Gastroesophageal sphincter (tissue), 4 donors: ENCODE measurements around the gene NEDD9.

DNA sequence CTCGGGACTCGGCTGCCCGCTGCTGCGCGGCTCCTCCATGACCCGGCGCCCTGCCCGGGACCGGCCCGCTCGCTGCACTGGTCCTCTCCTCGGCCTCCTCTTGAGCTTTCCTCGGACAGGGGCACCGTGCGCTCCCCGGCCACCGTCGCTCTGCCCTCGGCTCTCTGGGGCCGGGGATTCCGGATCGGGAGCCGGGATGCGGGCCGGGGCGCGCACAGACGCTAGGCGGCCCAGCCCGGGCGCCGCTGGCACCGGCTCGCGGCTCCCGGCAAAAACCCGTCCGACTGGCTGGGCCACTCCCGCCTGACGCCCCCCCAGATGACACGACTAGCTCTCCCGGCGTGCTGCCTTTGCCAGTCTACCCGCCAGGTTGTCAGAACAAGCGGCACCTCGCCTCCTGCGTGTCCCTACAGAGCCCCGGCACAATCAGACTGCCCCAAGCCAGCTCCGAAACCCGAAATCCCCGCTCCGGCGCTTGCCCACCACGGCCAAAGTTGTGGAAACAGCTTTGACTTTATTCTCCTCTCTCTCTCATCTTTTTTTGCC is 2.1 kb downstream of the TFAP2A start:
- PRO-cap: bidirectional peak, plus-strand start at position 356 of the sequence, minus-strand start at position 152 of the sequence
- RAMPAGE, long total RNA, 4 experiments: no peak in any of the 4 experiments

GRCh38 chr6:10416763-10417556 is 2.1 kb upstream of the TFAP2A start:
- PRO-cap: no peak
- RAMPAGE, long total RNA, 4 experiments: no peak in any of the 4 experiments

GRCh38 chr6:10434545-10435216 is 19.8 kb upstream of the TFAP2A start:
- PRO-cap: no peak
- RAMPAGE, long total RNA, 4 experiments: no peak in any of the 4 experiments

- PRO-cap: unidirectional peak, plus-strand start at chr6:10559730
- RAMPAGE, long total RNA, 4 experiments: no peak in any of the 4 experiments
Measured at GRCh38 chr6:10559166-10560064, 38.3 kb downstream of the GCNT2 start.

DNA sequence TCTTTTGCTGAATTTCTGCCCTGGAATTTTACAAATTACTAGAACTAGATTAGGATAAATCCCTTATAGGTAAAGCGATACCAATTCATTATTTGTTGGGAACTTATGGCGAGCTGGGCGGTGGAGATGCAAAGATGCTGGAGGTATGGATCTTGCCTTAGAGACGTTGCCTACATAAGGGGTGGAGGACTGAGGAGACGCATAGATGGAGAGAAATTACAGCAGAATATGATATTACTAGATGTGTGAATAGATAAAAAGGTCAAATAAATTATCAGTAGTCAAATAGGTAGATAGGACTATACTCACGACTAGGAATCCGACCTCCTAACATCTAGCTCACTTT is 607 bp downstream of the PAK1IP1 start:
- PRO-cap: no peak
- RAMPAGE, long total RNA, 4 experiments: no peak in any of the 4 experiments

GRCh38 chr6:11196211-11197343 is 35.9 kb downstream of the NEDD9 start:
- PRO-cap: no peak
- RAMPAGE, long total RNA, 4 experiments: no peak in any of the 4 experiments

DNA sequence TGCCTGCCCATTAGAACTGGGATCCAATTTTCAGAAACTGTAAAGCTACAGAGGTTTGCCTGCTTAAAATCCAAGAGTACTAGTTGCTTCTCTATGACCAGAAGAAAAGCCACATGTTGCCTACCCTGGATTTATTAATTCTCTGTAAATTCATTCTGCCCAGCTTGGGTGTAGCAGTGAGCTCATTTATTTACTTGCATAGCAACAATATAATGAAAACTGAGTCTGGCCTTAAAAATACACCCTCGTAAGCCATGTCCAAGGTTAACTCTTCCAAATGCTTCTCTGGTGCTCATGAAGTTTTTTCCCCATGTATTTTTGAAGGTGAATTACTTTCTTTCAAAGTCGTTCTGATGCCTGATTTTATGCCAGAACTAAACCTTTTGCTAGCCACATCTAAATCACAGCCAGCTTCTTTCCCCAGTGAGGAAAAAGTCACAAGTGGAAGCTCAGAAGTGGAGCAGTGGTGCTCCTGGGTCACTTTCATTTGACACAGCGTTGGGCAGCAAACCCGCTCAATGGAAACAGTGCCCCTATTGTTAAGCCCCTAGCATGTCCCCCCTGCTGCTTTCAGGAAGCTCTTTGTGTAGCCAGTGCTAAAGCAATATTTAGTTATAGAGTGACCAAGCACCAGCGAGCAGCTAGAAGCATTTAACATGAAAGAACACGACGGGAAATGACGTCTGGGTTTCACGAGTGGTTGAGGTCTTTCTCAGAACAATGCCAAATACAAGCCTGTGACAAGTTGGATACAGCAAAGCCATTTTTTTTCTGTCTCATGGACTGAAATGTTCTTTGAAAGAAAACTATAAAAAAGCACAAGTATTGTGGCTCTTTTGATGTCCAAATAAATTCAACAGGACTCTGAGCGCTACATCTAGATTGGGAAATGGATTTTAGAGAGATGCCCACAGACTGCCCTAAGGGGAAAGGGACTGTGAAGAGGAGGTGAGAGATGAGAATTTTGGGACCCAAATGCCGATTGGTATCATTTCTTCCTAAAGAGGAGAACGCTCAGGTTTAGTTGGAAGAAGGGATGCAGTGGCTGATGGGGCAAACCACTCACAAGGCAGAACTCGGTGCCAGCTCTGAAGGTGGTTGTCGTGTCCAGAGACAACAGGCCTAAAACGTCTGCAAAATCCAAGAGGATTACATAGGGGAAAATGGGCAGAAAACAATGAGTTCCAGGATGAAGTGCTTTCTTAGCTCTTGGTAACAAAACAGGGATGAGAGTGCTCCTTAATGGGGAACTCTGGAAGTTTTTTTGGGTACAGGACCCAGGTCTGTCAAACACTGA is 29.5 kb downstream of the NEDD9 start:
- PRO-cap: unidirectional peak, plus-strand start at position 611 of the sequence
- RAMPAGE, long total RNA, 4 experiments: no peak in any of the 4 experiments

DNA sequence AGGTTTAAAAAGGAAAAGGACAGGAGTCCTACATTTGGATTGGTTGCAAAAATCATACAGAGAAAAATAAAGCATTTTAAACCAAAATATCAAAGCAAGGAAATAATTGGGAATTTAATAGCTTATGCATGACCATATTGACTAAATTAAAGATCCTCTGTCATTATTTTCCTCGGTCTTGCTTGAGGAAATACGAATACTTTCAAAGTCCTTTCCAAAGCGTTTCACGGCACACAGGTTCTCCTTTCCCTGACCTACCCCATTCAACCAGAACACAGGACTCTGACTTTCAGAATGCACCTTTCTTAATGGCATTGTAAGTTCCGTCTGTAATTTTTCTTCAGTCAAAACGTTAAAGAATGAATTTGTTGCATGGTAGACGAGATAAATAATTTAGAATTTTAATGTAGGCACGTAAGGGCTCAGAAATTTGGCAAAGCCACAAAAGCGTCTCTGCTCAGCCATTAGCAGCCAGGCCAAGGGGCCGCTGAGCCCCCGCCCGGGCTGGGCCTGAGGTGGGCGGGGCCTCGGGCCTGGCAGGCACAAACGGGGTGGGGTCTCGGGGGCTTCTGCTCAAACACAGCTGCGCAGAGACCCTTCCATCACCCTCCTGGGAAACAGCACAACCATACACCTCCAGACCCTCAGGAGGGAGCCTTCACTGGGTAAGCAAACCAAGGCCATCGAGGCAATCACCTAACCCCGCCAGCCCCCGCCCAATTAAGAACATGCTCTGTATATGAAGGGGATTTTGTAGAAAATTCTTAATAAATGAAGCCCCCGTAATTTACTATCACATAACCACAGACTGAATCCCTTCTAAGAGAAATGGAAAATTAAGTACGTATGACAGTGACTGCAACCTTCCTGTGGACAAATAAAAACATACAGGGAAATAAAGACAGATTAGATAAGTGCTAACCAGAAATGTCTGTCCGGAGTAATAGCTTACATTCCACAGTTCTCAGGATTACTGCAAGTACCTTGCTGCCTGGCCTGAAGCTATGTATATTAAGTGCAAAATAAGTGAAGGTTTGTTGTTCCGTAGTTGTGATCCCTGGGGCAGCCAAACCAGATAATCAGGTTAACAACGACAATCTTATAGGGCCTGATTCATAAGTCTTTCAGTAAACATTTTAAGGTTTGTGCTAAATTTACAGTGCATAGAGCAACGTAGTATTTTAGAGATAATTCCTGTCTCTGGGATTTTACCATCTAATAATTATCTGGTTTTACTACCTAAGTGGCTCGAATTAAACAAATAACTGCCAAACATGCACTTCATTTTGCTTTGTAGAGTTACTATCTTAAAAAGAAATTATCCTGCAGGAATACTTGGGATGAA is 3.1 kb downstream of the NEDD9 start:
- PRO-cap: bidirectional peak, plus-strand start at position 602 of the sequence, minus-strand start at position 284 of the sequence; unidirectional peak, plus-strand start at position 602 of the sequence
- RAMPAGE, long total RNA, 4 experiments: no peak in any of the 4 experiments

DNA sequence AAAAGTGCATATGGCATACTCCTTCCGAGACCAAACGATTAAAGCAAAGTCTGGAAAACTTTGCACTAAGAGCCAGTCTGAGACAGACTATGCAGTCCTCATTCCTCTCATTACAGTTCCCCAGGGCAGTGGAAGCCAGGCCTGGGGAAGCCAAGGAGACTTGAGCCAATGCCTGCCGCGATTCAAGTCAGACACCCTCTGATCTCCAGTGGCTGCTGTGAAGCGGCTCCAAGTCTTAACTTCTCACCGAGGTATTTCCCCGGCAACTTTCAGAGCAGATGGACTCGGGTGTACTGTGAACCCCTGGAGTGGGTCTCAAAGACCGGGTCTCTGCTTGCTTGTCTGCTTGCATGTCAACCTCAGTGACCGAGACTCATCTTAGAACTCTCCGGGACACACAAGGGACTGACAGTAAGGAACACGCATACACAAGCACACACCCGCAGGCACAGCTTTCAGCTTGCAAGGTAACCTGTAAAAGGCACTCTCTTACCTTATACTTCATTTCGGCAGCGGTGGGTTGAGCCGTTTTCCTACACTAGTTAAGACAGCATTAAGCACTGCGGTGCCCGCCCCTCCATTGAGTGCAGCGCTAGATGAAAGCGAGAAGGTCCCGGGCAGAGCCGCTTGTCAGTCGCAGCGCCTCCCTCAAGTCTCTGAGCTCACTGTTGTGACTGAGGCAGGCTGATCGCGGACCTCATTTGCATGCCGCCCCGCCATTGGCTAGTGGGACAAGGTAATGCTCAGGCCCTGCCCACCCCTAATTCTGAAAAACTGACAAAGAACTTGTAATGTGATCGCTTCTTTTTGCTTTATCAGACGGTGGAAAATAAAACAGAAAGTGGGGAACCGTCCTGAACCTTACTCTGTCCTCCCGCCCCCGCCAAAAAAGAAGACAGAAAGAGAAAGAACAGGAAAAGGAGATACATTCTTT is at the start of gene NEDD9:
Gene NEDD9, minus strand, starts transcription at position 658 of the 934 bp plus-strand sequence.
- PRO-cap: bidirectional peak, plus-strand start at position 158 of the sequence, minus-strand start at position 40 of the sequence; bidirectional peak, plus-strand start at position 190 of the sequence, minus-strand start at position 200 of the sequence; bidirectional peak, plus-strand start at position 376 of the sequence, minus-strand start at position 388 of the sequence; bidirectional peak, plus-strand start at position 815 of the sequence, minus-strand start at position 658 of the sequence
- RAMPAGE, long total RNA, 4 experiments: start-site peak on the minus strand in 4 of 4 experiments, centred at positions 633 to 654 of the sequence, 58 to 287 reads per replicate

DNA sequence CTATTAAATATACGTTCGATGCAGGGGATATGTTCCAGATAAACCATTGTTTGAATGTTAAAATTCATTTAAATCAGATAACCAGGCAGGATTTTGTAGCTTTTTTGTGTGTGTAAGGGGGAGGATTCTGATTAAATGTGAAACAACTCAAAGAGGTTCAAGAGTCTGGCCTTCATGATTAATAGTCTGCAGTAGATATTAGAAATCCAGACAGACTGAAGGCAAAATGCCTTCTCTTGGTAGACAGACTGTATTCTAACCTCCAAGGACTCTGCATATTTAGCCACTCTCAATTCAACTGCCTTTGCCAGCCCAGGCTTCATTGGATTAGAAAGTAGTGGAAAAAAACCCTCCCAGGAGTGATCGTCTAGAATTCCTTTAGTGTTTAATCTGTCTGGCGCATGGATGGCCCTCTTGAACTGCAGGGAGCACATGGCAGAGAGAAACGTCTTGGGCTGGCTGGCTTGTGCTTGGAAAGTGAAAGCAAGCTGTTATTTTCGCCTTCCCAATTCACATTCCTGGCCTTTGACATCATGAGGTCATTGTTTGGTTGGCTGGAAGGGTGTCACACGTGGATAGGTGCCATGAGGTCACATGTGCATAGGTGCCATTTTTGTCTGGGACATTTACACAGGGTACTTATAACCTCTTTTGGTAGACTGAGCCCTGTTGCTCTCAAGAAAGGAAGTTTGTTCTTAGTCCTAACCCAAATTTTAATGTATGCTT is 30.8 kb upstream of the NEDD9 start:
- PRO-cap: unidirectional peak, minus-strand start at position 472 of the sequence
- RAMPAGE, long total RNA, 4 experiments: no peak in any of the 4 experiments

DNA sequence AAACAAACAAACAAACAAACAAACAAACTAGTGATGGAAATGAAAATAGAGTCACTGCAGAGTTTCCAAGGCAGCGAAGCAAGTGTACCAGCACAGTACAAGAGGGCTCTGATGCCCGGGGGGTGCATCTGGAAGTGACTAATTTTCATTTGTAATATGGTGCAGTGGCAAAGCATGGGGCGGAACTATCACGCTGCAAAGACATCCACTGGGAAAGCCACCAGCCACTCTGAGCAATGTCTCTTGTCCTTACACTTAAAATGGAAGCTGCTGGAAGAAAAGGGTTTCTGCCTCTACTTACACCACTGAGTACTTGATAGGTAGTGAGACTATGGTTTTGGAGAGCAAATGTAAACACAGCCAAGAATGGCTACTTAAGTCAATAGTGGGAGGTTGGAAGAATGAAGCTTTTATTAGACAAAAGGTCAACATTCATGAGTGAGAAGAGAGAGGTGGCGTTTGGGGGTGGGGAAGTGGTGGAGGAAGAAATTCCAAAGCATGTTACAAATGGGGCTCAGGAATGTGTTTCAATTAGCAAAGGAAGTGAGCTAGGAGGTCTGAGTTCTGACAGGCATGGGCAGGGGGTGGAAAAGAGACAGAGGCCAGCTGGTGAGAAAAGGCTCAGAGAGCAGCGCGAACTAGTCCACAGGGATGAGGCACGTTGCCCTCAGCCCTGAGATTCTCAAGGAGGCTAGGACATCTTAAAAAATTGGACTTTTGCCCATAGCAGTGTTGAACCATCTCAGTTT is 44.6 kb upstream of the NEDD9 start:
- PRO-cap: no peak
- RAMPAGE, long total RNA, 4 experiments: no peak in any of the 4 experiments

GRCh38 chr6:11702692-11703230 is 75.8 kb downstream of the ADTRP start:
- PRO-cap: no peak
- RAMPAGE, long total RNA, 4 experiments: no peak in any of the 4 experiments

DNA sequence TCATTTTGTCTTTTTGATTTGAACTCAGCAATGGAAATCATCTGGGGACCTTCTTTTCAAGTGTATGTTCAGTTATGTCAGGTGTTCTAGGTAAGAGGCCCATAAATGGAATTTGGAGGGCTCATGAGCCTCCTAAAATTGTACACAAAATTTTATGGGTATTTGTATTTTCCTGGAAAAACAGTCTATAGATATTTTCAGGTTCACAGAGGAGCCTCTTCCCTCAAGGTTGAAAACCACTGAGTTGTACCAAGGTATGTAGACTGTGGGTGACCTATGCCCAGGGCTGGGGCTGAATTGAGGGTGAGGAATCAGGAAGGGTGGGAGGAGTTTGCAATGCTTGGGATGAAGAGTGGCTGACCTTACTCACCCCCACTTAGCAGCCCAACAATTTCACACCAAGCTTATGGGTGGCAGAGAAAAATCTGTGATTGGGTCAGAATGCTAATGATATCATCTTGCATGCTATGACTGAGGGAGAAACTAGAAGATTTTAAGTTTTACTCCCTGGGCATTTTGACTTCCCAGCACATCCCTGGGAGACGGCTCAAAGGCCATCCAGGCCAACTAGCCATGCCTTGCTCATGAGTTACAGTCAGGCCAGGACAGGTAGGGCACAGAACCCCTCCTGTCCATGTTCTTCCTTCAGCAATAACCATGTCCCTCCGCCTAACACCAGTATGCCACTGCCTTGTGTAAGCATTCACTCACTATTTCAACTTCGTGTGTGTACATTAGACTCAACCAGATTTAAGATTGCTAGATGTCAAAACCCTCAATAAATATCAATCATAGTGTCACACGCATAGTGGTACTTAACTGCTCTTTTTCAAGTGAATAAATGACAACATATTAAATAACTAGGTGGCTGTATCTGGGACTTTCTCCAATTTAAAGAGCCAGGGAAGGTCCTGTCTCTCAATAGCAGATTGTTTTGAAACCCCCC is 16.7 kb downstream of the ADTRP start:
- PRO-cap: no peak
- RAMPAGE, long total RNA, 4 experiments: no peak in any of the 4 experiments

- PRO-cap: no peak
- RAMPAGE, long total RNA, 4 experiments: no peak in any of the 4 experiments
Measured at GRCh38 chr6:11854278-11854848, 75.8 kb upstream of the ADTRP start.

DNA sequence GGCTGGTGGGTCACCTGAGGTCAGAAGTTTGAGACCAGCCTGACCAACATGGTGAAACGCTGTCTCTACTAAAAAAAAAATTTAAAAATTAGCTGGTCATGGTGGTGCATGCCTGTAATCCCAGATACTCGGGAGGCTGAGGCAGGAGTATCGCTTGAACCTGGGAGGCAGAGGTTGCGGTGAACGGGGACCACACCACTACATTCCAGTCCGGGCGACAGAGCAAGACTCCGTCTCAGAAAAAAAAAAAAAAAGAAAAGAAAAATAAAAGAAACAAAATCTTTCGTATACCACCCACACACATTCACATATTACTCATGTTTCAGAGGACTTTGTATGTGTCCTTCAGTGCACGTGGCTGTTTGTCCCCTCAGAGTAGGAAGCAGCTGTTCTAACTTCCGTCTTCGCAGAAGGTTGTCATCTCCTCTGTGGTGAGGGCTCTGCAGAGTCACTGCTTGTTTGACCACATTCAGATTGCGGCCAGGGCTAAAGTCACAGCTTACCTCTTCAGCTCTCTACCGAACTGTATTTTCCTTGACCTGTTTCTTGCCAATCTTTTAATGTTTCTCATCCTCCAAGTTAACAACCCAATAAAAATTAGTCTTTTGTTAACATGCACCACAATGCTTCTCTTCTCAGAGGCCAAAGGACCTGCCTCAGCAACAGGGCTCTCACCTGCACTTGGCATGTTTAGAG is 36.6 kb upstream of the HIVEP1 start:
- PRO-cap: unidirectional peak, plus-strand start at position 468 of the sequence
- RAMPAGE, long total RNA, 4 experiments: no peak in any of the 4 experiments

DNA sequence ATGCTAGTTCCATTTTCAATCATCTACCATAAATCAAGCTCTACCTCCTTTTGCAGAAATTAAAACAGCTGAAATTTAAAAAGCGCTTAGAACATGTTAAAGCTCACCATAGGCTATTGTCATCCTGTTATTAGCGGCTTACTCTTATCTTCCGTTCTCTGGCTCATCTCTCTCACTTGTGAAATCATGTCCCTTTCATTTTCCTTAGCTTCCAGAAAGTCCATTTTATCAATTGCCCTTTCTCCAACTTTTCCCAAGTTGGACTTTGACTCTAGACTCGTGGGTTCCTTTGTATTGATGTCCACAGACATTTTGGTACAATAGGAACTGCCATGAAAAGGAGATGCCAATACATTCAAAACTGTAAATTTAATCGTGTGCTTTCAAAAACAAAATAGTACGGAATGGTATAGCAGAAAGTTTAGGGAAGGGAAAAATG is 10.5 kb upstream of the HIVEP1 start:
- PRO-cap: no peak
- RAMPAGE, long total RNA, 4 experiments: no peak in any of the 4 experiments

DNA sequence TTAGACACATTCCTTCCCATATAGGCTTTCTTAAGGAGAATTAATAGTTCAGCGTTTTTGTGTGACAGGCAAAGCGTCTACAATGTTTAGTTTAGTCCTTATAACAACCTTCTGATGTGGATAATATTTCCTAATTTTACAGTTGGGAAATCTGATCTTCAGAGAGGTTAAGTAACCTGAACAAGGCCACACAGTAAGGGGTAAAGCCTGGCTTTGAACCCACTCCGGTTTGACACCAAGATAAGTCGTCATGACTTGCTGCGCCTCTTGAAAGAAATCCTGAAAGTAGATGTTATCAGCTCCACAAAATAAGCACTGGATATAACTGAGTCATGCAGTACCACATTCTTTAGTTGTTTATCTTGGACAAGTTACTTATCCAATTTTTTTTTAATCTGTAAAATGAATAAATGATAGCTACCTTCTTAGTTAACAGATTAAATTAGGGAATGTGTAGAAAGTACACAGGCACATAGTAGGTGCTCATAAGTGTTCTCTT is 1.9 kb downstream of the HIVEP1 start:
- PRO-cap: unidirectional peak, minus-strand start at position 281 of the sequence
- RAMPAGE, long total RNA, 4 experiments: no peak in any of the 4 experiments

DNA sequence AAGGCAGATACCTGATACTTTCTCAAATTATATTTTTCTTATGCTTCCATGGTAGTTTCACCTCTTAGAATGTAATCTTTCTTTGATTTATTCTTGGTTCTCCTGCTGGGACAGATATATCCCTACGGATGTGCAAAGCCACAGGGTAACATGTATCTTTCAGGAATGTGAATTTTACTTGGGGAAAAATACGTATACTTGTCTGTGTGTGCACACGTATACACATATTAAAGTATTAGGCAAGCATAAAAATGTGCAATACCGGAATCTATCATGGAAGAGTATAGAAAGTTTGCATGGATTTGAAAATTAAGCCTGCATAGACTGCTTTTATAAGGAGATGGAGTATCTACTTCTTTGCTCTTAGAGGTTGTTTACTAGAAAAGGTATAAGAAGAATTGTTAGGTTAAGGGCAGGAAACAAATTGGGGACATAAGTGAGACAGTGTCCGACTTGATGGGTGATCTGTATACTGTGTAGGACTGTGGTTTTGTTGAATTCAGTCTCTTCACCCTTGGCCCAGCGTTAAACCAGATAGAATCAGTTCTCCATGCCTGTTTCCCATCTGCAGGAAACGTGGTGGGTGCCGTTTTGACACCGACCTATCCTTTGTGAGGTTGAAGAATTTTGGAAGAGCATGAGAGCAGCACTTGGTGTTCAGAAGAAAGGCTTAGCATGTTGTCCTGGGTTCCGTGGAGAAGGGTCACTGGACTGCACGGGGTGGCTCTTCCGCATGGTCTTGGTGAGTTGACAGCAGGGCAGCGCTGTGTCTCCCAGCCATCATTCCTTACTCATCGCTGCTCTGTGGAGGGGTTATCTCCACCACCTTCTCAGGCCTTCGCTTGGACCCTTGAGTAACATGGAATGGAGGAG is 7.8 kb downstream of the HIVEP1 start:
- PRO-cap: no peak
- RAMPAGE, long total RNA, 4 experiments: no peak in any of the 4 experiments

GRCh38 chr6:12122477-12122952 is 110.4 kb downstream of the HIVEP1 start:
- PRO-cap: no peak
- RAMPAGE, long total RNA, 4 experiments: no peak in any of the 4 experiments

GRCh38 chr6:12124053-12124874 is 112.2 kb downstream of the HIVEP1 start:
- PRO-cap: no peak
- RAMPAGE, long total RNA, 4 experiments: no peak in any of the 4 experiments